ENCODE measurements around the genes SANBR and USP34.

- PRO-cap, result no peak
These were observed 113.8 kb downstream of the EFEMP1 start for GRCh38 chr2:55809703-55810263.

DNA sequence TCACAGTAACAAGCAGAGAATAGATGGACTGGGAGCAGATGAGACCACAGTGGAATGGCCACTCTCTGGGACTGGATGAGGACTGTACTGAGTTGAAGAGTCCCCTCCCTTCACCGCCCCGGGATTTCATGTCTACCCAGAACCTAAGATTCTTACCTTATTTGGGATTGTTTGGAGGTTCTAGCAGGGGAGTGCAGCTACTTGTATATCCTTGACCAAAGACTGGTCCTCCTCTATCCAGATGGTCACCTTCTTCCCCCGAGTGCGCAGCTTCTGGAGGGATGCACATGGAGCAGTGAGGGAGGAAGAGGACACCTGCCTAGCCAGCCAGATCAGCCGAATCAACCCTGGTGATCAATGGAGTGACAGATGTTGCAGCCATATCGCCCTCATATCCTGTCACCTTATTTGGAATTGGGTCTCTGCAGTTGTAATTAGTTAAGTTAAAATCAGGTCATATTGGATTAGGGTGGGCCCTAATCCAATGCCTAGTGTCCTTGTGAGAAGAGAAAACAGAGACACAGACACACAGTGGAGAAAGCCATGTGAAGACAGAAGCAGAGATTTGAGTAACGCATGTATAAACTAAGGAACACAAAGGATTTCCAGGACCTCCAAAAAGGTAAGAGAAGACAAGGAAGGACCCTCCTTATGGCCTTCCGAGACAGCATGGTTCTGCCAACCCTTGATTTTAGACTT is 28.2 kb upstream of the EFEMP1 start:
- PRO-cap, result no peak

DNA sequence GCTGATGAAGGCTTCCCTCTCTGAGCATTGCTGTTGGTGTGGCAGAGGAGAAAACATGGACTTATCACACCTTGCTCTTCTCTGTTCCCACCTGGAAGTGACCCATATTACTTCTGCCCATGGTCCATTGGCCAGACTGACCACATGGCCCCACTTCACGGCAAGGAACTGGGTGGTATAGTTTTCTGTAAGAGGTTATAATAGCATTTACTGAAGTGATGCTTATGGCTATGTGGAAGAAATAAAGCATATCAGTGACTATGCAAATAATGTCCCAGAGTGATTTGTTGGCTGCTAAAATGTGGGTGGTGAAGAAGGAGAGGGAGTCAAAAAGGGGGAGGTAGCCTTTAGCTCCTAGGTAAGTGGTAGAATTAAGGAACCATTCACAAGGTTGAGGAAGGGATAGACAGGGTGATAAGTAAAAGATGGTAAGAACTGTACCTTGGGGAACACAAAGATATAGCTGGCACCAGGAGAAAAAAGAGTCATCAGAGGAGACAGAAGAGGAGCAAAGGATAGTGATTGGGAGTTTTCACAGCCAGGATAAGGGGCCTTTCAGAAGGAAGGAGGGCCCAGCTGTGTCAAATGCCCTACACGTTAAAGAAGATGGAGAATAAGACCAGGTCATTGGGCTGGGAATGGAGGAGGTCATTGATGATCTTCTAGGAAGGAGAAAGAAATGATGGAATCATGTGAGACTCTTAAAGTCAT is 71.4 kb downstream of the CCDC85A start:
- PRO-cap, result no peak

- PRO-cap, result no peak
These were observed 270.5 kb upstream of the FANCL start for GRCh38 chr2:58511667-58512047.

DNA sequence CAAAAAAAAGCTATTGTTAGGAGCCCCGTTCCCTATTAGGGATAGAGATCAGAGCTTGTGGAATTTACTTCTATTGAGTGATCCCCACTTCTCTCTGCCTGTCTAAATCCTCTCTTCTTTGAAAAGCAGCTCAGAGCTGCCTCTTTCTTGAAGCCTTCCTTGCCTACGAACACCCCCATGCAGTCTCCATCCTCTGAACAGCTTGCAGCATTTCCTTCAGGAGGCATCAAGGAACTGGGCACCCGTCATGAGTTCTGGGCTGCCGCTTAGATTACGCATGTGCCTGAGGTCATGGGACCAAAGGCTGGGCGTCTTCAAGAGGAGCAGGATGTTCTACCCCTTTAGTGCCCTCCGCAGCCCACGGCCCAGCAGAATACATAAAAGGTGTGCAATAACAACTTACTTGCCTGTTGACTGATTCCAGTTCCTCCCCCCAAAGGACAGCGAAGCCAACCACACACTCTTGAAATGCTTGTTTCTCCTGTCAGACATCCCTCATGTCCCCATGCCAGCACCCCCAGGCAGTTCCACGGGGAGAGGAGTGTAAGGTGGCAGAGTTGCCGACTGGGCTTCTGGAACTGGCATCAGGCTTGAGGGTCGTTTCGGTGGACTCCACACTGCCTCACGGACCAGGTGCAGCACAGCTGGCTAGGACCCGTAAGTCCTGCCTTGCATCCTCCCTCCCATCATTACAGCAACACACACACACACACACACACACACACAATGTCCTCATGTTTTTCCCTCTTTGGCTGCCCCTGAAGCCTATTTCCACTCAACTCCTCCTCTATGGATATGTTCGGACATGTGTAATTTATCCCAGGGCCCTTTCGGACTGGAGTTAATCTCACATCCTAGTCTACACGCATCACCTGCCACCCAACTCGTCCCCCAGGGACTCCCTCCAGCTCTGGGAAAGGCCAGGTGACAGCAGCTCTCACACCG is 200.9 kb downstream of the BCL11A start:
- PRO-cap, result no peak

GRCh38 chr2:60499776-60500539 is 53.5 kb downstream of the BCL11A start:
- PRO-cap, result no peak

- PRO-cap, result no peak
These were observed 40.8 kb downstream of the BCL11A start for GRCh38 chr2:60512676-60513080.

DNA sequence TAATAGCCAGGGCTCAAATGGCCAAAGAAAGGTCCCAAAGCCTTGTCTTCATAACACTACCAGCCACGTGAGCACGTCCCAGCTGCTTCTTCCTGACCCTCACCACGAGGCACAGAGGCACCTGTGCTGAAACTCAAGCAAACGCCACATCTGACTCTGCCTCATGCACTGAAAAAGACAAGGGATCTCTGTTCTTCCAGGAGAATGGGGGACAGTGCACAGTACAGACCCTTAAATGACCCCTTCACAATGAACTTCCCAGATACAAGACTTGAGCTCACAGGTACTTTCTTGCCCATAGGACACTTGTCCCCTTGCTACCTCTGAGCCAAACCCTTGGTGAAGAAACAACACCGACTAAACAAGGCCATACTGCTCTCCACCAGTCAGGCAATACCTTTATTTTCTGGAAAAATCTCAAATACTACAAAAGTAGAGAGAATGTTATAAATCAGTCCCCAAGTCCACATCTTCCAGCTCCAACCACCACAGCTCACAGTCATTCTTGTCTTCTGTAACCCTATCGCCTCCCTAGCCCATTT is 31.7 kb downstream of the BCL11A start:
- PRO-cap, result no peak

GRCh38 chr2:60965328-60965818 is 52.1 kb upstream of the PEX13 start:
- PRO-cap, result no peak

DNA sequence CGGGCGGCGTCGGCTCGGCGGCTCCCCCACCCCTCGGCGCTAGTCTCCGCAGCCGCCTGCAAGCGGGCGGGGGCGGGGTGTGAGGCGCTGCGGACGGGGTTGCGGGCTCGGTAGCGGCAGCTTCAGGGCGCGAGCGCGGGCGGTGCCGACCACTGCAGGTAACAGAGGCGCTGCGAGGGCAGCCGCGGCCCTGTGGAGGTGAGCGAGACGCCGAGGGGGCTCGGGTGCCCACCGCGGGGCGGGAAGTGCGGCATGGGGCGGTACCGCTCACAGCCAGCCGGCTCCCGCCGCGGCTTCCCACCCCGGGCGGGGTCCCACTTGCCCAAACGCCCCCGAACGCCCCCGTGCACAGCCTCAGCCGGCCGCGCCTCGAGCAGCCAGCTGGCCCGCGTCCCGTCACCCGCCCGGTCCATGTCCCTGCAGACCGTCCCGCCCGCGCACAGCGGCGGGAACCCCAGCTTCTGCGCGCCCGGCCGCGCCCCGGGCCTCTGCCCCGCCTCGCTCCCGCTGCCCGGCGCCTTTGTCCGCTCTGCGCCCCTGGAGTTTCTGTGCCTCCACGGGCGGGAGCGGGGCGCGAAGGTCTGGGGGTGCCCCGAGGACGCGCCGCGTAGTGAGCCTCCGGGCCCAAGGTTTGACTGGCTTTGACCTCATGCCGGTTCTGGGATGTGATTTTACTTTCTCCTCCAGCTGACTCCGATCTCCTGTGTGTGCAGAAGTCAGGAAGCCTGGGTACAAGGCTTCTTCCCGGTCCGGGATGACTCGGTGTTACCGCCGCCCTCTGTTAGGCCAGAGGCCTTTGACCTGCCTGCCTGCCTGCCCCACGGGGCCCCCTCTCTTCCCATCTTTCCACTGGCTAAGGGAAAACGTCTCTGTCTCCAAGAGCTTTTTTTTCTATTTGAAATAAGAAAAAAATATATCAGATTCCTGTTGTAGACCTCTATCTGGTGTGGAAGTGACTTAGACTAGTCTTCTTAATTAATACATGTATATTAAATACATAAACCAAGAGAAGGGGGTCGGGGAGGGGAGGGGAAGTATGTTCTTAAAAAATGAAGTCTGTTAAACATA is at the start of gene SANBR:
Gene SANBR (plus strand): TSS at position 42 of the 1,068 bp plus-strand sequence.
- PRO-cap, result bidirectional peak, plus-strand start at position 90 of the sequence, minus-strand start outside the sequence; bidirectional peak, plus-strand start at position 549 of the sequence, minus-strand start at position 490 of the sequence; unidirectional peak, minus-strand start at position 709 of the sequence

DNA sequence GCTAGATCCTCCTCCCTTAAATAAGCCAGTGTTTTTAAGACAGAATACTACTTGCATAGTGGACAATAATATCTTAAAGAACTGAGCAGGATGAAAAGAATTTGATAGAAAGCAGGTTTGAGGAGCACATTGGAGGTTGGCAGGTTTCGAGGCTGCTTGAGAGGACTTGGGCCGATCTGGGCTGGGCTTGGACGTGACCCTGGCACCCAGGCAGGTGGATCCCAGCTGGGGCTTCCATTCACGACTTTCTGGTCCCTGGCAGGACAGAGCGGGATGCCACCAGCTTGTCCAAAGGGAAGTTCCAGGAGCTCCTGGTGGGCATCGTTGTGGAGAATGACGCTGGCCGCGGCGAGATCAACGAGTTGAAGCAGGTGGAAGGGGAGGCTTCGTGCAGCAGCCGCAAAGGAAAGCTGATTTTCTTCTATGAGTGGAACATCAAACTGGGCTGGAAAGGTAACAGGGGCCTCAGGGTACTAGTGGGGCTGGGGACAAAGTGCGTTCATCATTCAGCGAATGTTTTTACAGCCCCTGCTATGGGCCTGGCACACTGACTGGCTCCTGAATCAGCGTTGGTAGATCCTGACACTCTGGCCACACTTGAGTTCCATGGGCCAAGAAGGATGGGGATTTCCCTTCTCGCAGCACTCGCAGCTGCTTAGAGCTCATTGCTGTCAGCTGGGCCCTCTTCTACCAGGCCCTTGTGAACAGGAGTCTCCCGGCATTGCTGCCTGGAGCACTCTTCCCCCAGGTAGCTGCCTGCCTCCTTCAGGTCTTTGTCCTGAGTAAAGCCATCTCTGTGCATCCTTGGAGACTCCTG is 16.9 kb downstream of the C2orf74 start:
- PRO-cap, result no peak

- PRO-cap, result unidirectional peak, plus-strand start at chr2:61180269
These were observed 17.8 kb downstream of the C2orf74 start for GRCh38 chr2:61179569-61180489.

DNA sequence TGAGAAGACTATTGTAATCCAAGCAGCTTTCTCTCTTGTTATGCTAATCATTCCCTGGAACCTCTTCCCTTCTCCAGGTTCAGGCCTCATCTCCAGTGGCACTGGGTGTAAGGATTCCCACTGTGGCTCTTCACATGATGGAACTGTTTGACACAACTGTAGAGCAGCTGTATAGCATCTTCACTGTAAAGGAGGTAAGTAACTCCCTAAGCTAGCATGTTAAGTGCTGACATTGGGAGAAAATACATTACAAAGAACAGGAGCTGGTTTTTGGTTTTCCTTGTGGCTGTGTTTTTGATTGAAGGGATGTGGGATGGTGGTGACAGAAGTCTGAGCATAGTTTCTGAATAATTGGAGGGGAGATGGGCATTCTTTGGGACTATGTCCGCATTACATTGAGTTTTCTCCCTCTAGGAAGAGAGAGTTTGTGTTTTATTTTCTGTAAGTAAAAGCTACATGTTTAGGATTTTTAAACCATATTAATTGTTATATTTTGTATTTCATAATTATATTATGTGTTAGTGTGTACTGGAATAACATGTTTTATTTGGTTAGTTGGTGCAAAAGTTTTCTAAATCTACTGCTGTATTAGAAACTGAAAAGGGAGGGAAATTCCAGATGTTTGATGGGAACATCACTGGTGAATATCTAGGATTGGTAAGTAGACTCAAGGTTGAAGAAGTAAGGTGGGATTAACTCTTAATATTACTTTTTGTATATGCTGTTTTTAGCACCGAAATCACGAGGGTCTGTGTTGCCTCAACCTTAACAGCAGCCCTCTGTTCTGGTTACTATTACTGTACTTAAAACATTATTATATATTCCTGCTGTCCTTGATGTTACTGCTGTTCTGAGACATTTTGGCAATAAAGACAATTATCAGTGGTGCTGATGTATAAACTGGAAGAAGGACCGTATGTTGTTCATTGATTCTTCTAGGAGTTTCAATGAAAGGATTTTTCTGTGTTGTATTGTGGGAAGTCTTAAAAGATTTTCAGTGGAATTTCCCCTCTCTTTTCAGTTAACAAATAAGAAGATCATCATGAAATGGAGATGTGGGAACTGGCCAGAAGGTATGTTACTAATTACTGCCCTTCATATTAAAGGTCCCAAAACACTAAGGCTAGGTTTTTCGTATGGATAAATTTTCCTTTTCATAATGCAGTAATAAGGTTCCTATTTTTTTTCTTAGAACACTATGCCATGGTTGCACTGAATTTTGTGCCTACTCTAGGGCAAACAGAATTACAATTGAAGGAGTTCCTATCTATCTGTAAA is 23.9 kb downstream of the C2orf74 start:
- PRO-cap, result no peak

GRCh38 chr2:61200176-61200807 is 38.3 kb downstream of the C2orf74 start:
- PRO-cap, result no peak

DNA sequence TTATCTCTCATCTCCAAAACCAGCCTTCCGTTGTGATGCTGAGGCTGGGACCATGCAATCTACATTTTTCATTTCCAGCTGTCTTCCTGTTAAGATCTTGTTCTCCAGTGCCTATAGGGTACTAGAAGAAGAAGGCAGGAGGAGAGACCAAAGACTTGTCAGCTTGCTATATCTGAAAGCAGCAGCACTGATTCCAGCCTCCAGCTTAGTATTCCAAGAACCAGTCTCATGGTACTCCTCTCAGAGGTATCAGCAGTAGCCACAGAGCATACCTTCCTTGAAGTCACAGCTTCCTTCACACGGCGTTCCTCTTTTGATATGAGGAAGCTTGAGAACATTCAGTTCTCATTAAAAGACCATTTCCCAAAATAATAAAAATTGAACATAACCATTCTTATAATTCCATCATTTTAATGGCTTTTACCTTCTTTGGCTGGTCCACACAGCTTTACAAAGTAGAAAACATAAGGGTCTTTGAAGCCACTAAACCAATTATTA is 49.8 kb downstream of the USP34 start:
- PRO-cap, result no peak

DNA sequence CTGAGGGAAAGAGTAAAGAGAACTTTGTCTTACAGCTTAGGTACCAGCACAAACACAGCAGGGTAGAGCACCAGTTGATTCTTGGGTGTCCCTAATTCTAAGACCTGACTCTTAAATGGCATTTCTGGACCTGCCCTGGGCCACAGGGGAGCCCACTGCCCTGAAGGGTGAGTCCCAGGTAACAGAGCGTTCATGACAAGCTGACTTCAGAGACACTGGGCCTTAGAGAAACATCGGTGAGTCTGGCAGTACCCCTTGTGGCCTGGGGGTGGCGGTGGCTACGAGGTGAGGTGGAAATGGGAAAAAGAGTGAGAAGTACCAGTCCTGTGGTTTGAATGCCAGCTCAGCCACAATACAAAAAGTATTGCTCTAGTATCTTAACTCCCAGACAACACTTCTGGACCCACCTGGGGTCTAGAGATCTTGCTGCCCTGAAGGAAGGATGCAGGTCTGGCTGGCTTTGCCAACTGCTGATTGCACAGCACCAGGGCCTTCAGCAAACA is 44.6 kb downstream of the USP34 start:
- PRO-cap, result no peak

DNA sequence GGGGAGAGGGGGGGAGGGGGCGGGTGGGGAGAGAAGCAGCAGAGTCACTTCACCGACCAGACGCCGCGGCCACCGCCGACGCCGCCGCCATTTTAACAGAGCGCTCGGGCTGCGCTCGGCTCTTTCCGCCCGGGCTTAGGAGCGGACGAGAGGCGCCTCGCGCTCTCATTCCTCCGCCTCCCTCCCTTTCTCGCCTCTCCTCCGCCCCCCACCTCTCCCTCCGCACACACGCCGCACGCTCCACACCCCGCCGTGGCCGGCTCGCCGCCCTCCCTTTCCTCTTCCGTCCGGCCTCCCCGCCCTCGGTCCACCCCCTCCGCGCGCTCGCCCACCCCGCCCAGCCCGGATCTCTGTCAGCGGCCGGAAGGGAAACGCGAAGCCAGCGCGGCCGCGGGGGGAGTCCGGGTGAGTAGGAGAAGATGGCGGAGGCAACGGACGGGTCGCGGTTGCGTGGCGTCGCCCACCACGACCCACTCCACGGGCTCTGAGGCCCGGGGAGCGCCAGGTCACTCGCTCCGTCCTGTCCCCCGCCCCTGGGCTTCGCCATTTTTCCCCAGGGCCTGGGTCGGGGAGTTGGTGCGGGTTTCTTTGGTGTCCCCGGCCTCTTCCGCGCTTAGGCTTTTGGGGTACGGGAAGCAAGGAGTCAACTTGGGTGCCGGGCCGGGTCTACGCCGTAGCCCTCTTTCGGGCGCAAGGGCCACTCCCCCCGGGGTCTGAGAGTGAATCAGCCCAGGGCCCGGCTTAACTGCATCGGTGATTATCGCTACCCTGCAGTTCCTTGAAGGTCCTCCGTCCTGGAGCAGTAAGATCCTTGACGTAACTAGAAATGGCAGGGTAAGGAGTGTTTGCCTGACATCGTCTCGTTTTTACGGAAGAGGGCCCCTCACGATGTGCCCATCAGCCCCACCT is at the start of gene USP34:
Gene USP34 (minus strand): TSS at position 113 of the 909 bp plus-strand sequence.
- PRO-cap, result bidirectional peak, plus-strand start at position 412 of the sequence, minus-strand start at position 192 of the sequence

DNA sequence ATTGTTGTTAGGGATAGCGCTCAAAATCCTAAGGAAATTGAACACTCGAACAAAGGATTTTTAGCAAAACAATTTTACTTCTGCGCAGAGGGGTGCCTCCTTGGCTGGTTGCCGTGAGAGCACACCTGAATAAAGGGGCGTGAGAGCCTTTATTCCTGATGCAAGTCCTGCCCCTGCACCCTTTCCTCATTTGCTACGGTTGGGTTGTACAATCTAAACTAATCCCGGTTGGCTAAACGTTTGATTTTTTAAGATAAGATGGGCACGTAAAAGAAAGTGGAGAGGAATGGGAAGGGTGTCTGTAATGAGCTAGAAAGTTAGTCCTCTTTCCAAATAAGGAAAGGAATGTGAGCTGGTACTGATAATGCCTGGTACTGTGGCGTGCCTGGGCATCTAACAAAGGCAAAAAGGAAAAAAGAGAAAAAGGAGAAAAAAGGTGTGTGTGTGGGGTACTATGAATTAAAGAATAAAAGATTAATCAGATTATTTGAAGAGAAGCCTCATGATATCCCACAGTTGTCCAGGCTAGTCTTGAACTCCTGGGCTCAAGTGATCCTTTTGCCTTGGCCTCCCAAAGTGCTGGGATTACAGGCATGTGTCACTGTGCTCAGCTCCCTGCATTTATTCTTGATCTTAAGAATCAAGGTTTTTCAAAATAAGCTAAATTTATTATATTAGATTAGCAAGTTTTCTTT is 65.8 kb downstream of the COMMD1 start:
- PRO-cap, result no peak

DNA sequence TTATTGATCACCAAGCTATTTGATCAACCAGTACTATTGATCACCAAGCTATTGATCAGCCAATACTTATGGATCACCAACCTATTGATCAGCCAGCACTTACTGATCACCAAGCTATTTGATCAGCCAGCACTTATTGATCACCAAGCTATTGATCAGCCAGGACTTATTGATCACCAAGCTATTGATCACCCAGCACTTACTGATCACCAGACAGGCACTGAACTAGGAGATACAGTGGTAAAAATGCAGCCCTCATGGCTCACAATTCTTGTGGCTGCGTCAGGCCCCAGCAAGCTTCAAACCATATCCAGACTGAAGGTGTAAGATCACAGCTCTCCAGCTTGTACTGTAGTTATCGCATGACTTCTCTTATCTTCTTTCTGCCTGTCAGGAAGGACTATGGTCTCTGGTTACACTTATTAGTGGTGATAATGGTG is 18.4 kb upstream of the B3GNT2 start:
- PRO-cap, result no peak

DNA sequence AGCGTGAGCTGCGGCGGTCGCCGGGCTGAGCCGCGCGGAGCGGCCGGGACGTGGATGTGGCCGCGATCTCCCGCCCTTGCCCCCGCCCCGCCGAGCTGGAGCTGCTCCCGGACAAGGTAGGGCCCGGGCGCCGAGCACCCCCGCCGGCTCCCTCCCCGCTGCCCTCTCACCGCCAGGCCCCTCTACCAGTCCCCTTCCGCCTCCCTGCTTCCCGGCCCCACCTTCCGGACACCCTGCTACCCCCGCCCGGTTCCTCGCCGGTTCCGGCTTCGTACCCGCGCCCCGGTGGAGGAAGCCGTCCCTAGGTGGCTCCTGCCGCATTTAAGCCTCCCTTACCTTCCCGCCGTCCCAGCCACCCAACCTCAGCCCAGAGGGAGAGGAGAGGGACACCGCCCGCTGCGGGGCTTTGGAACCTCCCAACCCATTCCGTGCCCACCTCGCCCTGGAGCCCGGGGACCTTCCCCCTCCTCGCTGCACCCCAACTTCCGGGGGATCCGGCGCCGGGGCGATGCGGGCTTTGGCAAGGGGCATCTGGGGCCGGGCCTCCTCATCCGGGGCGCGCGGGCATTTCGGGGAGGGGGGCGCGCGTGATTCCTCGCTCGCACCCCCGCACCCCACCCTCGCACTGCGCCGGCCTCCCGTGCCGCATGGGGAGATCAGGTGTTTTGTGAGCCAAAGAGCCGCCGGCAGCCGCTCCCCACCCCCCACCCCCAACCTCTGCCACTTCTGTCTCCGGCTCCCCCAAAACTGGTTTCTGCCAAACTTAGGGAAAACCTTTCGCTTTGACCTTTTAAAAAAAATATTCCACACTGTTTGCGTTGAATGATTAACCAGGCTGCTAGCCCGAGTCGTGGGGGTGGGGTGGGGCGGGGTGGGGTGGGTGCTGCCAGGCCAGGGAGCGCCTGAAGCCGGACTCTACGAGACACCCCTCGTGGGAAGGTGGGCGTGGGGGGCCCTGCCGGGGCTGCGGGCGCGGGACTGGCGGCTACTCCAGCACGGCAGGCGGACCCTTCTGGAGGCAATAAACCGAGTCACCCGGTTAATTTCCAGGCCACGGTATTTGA is 657 bp downstream of the B3GNT2 start:
- PRO-cap, result bidirectional peak, plus-strand start at position 188 of the sequence, minus-strand start at position 168 of the sequence

Measured in sternocleidomastoid (tissue), 1 donor.